ENCODE results near the genes DUSP6 and EPYC.

- CAGE, long polyA plus RNA: no peak
- RRBS: no CpG with 5 or more reads among the region's 5 CpGs
Observed at GRCh38 chr12:89087249-89087665, 265.0 kb downstream of the DUSP6 start.

- CAGE, long polyA plus RNA: no peak
- RRBS: no CpG with 5 or more reads among the region's 5 CpGs
Observed at GRCh38 chr12:89160492-89161206, 191.7 kb downstream of the DUSP6 start.

GRCh38 chr12:89343882-89344643, 8.2 kb downstream of the DUSP6 start:
- CAGE, long polyA plus RNA: no peak
- RRBS: no CpG with 5 or more reads among the region's 11 CpGs

GRCh38 chr12:89352136-89352574, at the start of gene DUSP6:
Gene DUSP6, minus strand, starts transcription at chr12:89352501.
- CAGE, long polyA plus RNA: no peak
- RRBS: 2% methylated on average over 5 of the region's 23 CpGs

DNA sequence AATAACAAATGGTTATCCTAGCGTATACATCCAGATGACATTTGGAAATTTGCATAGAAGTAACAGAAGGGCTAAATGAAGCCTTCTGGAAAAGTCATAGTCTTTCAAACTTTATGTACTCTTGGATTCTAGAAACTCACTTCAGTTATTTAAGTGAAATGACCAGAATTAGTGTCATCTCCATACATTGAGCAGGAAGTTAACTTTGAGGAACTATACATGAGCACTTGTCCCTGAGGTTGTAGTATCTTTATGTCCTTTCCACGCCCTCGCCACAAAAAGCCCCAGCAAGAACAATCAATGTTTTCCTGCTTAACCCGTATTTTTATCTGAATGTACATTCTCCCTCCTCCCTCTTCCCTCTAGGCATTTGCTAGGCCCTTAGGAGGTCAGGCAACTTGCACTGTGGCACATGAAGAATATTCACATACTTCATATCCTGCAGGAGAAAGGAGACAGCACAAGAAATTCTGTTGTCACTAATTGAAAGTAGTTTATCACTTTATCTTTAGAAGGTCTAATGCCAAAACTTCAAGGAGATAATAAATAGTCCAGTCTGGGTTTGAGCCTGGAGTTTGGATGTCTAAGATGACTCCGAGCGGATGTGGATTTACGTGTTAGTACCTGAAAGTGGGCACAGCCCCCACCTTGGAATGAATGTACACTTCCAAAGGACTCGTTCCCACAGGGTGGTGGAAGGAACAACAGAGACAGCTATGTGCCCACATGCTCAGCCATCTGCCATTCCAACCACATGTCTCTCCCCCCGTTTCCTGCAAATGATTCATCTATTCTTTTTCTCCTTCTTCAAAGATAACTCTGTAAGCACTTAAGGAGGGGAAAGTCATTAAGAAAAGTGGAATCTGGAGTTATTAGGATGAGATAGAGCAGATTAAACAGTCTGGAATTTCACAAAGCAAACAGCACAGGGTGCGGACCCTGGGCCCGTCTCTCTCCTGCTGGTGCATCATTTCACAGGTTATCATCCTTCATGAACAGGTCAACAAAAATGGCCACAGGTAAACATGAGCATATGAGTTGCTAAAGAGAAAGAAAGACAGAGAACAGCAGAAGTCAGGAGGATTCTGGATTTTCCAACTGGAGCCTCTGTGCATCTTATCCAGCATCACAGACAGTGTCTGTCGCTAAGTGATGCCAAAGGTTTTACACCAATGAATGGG, 18.4 kb upstream of the DUSP6 start:
- CAGE, long polyA plus RNA: no peak
- RRBS: no CpG with 5 or more reads among the region's 12 CpGs

DNA sequence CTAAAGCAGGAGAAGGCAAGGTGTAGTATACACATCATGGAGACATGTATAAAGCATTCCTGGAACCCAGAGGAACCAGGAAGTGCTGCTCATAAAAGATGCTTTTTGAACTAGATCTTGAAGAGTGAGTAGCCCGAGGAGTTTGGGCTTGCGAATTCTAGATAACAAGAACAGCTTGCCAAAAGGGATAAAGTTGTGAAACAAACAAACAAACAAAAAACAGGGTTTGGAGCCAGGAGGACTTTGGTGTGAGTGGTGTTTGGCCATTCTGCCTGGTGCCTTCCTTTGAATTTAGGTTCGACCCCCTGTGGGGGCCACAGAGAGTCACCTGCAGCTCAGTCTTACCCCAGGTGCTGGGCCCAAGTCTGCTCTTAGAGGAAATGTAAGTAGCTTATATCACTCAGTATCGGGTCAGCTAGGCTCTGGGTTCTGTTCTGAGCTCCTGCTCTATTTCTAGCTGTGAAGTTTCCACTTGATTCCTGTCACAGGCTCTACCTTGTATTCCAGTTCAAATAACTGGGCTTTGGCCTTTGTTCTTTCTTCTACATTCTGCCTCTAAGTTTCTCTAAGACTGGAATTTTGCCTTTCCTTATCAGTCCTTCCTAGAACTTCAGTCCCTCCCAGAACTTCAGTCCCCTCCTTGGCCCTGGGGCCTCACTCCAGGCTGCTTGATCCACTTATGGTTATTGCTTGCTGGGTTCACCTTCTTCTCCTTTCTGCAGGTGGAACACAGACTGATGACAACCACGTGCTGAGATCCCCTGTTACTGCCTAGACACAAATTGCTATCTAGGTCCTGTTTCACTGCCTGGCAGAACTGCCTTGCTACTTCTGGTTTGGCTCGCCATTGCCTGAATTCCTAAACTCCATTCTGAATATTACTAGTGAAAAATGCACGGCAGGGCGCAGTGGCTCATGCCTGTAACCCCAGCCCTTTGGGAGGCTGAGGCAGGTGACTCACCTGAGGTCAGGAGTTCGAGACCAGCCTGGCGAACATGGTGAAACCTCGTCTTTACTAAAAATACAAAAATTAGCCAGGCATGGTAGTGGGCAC, 20.5 kb upstream of the DUSP6 start:
- CAGE, long polyA plus RNA: no peak
- RRBS: no CpG with 5 or more reads among the region's 11 CpGs

GRCh38 chr12:89418218-89418586, 65.9 kb upstream of the DUSP6 start:
- CAGE, long polyA plus RNA: no peak
- RRBS: no CpG with 5 or more reads among the region's 4 CpGs

GRCh38 chr12:89666954-89667734, 41.5 kb downstream of the ATP2B1 start:
- CAGE, long polyA plus RNA: no peak

DNA sequence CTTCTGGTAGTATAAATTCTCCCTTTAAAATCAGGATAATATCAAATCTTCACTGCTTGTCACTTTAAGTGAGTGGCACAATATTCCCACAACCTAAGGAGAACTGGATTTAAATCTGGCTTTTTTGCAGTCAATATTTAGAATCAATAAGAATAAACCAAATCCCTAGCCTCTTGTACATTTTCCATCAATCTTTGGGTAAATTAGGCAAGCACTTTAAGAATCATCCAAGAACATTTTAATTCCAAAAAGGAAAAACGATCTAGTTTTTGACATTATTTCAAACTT, 17.9 kb downstream of the ATP2B1 start:
- CAGE, long polyA plus RNA: no peak
- RRBS: no CpG with 5 or more reads among the region's 1 CpG

DNA sequence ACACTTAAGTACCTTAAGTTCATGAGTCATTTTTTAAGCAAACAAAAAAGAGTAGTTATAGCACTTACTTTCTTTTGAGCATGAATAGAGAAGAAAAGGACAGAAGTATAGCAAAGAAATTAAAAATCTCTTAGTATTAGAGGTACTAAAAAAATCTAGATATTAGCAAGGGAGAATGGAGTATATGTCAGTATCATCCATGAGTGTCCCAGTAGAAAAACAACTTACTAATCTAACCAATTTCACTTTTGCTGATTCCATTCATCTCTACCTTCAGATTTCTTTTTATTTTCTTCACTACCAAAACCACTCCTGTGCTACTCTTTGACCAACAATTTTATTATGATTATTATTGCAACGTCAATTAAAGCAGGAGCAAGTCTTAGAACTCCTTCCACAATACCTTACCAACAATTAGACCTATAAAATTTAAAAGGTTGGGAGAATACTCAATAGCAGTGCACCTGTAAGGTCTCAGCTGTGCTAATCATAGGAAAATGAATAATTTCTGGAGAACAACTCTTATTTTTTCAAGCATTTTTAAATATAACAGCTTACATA, 8.2 kb downstream of the ATP2B1 start:
- CAGE, long polyA plus RNA: no peak
- RRBS: no CpG with 5 or more reads among the region's 1 CpG

DNA sequence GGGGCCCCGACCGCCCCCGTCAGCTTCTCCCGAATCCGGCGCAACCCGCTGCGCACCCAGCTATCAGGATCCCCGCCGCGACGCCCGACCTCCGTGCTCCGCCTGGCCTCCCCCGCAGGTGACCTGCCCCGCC, 345 bp downstream of the ATP2B1 start:
- CAGE, long polyA plus RNA: no peak
- RRBS: under 1% methylated on average over 7 of the region's 17 CpGs

- CAGE, long polyA plus RNA: no peak
- RRBS: under 1% methylated on average over 24 of the region's 86 CpGs
Observed at GRCh38 chr12:89709247-89709888, 730 bp upstream of the ATP2B1 start.

- CAGE, long polyA plus RNA: no peak
- RRBS: no CpG with 5 or more reads among the region's 6 CpGs
Observed at GRCh38 chr12:89862639-89863264, 154.1 kb upstream of the ATP2B1 start.

DNA sequence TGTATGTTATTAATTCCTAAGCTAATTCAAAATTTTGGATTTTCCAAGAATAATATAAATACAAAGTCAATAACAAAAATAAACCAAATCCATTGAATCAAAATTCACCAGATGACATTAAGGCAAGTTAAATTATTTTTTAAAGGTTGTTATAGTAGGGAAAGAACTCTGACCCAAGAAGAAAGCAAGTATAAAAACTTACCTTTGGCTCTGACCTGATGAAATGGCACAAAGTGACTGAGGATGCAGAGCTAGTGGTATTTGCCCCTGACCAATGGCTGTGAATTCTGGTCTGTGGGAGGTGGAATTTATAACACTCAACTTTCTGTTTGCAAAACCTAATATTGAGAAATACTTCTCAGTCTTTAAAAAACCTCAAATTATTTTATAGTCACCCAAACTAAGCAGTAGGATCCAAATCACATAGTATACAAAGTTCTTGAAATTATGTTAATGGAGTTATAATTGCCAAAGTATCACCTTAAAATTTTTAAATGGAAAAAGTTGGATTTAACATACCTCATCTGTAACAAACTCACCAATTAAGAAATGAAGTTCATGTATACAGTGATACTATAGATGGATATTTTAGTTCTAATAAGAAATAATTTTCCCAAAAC, at the start of gene EPYC:
Gene EPYC (minus strand): TSS at position 228 of the 620 bp plus-strand sequence.
- CAGE, long polyA plus RNA: no peak

- CAGE, long polyA plus RNA: no peak
- RRBS: no CpG with 5 or more reads among the region's 2 CpGs
Observed at GRCh38 chr12:91327234-91327530, 144.6 kb upstream of the DCN start.

GRCh38 chr12:91854787-91855180, 290.9 kb downstream of the BTG1 start:
- CAGE, long polyA plus RNA: no peak
- RRBS: no CpG with 5 or more reads among the region's 1 CpG

DNA sequence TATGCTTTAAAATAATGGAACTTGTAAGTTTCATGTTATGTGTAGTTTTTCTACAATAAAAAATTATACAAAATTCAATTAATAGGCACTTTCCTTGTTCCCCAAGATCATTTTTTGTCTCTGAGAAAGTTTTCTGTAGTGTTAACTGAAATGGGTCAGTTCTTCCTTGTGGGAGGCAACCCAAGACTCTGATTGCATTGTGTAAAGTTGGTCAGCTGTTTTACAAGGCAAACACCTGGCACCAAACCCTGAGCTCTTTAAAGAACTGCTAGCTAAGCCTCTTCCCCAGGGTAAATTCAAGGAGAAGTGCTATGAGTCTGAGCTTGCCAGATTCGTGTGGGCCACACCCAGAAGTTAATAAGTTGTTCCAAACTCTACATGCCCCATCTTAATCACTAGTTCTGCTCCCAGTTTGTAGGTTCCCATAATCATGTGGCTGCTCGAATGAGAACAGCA, 214.6 kb downstream of the BTG1 start:
- CAGE, long polyA plus RNA: no peak
- RRBS: no CpG with 5 or more reads among the region's 2 CpGs

DNA sequence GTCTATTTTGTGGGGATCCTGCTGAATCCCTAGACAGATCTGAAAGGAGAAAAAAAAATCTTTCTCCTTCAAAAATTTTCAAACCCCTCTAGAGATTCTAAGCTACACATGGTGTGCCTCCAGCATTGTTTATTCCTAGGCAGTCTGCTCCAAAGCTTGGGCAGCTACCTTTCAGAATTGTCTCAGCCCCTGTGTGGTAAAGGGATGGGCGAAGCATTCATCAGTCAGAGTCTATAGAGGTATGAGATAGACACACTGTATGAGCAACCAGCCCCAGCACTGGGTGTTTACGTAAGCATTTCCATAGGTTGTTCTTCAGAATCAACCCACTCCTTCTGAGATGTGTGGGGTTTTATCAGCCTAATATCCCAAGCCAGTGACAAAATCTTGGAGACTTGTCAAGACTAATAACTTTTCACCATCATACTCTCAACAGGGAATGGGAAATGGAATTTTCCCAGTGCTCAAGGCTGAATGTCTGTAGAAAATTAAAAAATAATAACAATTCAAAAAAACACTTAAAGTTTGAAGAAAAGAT, 98.3 kb downstream of the BTG1 start:
- CAGE, long polyA plus RNA: no peak
- RRBS: no CpG with 5 or more reads among the region's 2 CpGs

DNA sequence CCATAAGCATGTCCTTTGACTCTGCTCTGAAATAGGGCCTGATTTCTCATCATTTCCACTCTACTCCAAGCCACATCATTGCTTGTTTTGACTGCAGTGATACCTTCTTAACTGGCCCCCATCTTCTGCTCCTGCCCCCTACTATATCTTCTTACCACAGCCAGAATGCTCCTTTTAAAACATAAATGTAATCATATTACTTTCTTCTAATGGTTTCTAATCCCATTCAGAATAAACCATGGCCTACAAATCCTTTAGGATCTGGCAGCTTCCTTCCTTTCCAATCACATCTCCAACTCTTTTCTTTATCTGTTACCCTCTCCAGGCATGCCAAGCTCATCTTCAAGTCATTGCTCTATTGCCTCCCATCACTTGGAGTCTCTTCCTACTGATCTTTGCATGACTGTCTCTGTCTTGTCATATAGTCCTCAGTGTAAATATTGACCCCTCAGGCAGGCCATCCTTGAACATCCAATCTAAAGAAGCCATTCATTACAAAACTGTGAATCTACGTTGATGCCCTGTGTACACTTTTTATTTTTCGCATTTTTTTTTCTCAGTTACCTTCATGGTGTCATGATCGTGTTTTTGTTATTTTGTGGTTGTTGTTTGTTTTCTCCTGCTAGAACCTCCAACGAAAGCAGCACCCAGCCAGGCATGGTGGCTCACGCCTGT, 93.6 kb downstream of the BTG1 start:
- CAGE, long polyA plus RNA: no peak
- RRBS: no CpG with 5 or more reads among the region's 5 CpGs

- CAGE, long polyA plus RNA: no peak
- RRBS: no CpG with 5 or more reads among the region's 5 CpGs
Observed at GRCh38 chr12:92128253-92129200, 17.1 kb downstream of the BTG1 start.

All from mammary epithelial cell (primary cell).